Measurements from ENCODE around the genes LZTFL1 and CCR1.

GRCh38 chr3:44346479-44347438 is 8.2 kb downstream of the TCAIM start:
- RRBS, 2 experiments, result no CpG with 5 or more reads among the region's 14 CpGs

- RRBS, 2 experiments, result no CpG with 5 or more reads among the region's 14 CpGs
Measured at GRCh38 chr3:44445496-44446664, 31.6 kb downstream of the ZNF445 start.

- RRBS, 2 experiments, result no CpG with 5 or more reads among the region's 5 CpGs
Measured at GRCh38 chr3:44446759-44447036, 30.8 kb downstream of the ZNF445 start.

DNA sequence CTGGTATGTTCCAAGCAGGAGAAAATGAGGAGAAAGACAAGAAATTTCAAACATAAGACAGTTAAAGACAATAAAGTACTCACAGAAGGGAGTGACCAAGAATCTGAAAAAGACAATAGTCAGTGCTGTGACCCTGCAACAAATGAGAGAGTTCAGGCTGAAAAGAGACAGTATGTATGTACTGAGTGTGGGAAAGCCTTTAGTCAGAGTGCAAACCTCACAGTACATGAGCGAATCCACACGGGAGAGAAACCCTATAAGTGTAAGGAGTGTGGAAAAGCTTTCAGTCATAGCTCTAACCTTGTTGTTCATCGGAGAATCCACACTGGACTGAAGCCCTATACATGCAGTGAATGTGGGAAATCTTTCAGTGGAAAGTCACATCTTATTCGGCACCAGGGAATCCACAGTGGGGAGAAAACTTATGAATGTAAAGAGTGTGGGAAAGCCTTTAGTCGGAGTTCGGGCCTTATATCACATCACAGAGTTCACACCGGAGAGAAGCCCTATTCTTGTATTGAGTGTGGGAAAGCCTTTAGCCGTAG is 9.5 kb downstream of the ZNF660 start:
- RRBS, 2 experiments, result no CpG with 5 or more reads among the region's 8 CpGs

GRCh38 chr3:44650665-44651281 is 2.2 kb downstream of the ZNF35 start:
- RRBS, 2 experiments, result no CpG with 5 or more reads among the region's 6 CpGs

DNA sequence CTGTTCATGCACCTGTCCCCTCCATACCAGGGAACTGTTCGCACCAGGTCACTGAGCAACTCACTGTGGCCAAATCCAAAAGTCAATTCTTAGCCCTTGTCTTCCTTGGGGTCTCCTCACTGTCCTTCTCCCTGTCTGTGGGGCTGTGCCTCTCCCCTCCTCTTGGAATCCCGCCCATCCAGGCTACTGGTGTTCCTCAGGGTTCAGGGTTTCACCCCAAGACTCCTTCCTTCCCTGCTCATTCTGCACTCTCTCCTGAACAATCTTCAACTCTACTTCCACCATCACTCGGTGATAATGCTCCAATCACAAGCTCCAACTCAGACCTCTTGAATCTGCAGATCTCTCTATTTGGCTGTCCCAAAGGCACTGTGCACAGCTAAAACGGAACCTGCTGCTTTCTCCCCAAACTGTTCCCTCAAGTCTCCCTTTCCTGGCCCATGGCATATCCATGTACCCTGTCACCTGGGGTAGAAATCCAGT is 24.2 kb downstream of the ZDHHC3 start:
- RRBS, 2 experiments, result no CpG with 5 or more reads among the region's 4 CpGs

DNA sequence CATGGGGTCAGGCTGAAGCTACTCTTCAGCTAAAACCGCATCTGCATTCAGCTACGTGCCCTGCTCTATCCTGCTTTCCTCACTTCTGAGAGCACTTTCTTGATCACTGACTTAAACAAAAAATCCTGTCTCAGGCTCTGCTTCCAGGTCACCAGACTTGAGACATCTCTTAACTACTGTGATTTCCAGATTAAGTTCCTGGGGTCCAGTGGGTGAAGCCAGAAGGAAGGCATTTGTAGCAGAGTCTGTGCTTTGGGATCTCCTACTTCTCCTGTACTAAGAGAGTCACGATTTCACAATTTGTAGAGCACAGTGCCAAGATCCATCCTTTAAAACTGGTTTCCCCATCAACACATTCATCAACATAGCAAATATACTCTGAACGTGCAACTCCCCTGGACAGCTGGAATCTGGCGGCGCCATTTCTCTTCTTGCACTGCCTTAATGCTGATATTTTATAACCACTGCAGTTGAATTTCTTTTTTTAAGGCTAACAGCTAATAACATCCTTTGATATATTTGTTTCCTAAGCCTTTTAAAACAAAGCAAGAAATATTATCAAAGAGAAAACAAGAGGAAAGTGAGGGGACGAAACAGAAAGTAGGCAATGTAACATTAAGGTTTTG is 33.2 kb downstream of the CDCP1 start:
- RRBS, 2 experiments, result no CpG with 5 or more reads among the region's 7 CpGs

DNA sequence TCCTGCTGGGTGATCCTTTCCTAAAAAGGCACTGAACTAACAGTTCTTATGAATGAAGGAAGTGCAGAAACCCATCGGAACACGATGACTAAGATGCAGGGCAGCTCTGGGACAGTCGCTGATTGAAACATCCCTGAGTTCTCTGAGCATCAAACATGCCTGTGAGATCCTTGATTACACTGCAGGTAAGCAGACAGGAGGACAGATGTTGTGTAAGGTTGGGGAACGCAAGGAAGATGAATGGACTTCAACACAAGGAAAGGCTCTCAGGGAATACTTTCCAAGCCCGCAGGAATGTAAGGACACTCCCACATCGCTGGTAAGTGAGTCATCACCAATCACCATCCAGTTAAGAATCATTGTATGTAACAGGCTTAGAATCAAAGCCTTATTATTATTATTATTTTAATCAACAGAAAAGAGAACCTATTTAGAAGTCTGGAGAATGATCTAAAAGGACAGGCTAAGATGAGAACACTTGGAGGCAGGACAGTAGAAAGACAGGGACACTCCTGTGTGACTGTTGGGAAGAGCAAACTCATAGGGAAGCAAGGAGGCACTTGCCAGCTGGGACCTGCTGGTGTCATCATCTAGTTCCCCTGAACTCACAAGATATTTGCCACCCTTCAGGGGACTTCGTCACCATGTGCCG is 26.1 kb downstream of the TMEM158 start:
- RRBS, 2 experiments, result no CpG with 5 or more reads among the region's 8 CpGs

DNA sequence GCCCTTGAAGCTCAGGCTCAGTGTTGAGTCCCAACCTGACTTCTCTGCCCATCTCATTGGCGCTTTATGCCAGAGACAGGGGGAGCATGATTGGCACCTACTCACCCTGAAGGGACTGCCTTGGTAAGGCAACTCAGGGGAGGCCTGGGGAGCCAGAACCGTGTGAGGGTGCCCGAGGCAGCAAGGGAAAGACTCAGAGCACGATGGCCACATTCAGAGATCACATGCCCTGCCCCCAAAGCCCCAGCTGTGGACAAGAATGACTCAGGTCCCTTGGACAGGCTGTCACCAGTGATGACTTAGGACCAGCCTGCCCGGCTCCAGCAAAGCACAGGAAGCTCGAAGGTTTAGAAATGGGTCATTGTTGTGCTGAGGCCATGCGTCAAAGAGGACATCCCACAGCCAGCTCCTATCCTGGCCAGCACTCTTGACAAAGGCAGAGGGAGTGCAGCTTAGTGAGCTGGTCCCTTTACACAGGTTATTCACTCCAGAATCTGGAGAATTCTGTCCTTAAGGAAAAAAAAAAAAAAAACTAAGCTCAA is 49.0 kb upstream of the LIMD1 start:
- RRBS, 2 experiments, result no CpG with 5 or more reads among the region's 7 CpGs

- RRBS, 2 experiments, result no CpG with 5 or more reads among the region's 13 CpGs
Measured at GRCh38 chr3:45546993-45547719, 47.4 kb upstream of the LIMD1 start.

GRCh38 chr3:45593610-45593860 is 1.0 kb upstream of the LIMD1 start:
- RRBS, 2 experiments, result no CpG with 5 or more reads among the region's 23 CpGs

DNA sequence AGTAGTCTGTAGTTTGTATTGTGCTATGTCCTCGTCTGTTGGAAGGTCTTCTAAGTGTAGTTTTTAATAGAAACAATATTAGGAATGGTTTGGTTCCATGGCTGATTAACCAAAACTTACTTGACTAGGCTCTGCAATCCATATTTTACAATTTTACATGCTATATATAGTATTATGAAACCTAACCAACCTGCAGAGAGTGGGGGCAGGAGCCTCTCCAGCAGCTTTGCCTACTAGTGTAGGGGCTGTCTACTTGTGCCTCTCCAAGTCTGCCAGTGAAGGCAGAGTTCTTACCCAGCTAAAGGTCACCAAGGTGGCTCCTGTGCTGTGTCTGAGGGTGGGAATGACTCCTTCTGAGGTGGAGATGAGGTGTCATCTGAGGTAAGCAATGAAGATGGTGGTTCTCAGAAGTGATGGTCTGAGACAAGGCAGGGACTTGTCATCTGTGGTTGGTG is 47.4 kb downstream of the SACM1L start:
- RRBS, 2 experiments, result no CpG with 5 or more reads among the region's 1 CpG

GRCh38 chr3:45841310-45842436 is at the start of gene LZTFL1:
Gene LZTFL1, minus strand, starts transcription at chr3:45842119.
- RRBS, 2 experiments, result 1 to 3% methylated on average over 6 to 8 of the region's 63 CpGs

- RRBS, 2 experiments, result no CpG with 5 or more reads among the region's 8 CpGs
Measured at GRCh38 chr3:45975324-45976153, 20.1 kb downstream of the FYCO1 start.

GRCh38 chr3:46006503-46007186 is 11.0 kb upstream of the FYCO1 start:
- RRBS, 2 experiments, result no CpG with 5 or more reads among the region's 3 CpGs

DNA sequence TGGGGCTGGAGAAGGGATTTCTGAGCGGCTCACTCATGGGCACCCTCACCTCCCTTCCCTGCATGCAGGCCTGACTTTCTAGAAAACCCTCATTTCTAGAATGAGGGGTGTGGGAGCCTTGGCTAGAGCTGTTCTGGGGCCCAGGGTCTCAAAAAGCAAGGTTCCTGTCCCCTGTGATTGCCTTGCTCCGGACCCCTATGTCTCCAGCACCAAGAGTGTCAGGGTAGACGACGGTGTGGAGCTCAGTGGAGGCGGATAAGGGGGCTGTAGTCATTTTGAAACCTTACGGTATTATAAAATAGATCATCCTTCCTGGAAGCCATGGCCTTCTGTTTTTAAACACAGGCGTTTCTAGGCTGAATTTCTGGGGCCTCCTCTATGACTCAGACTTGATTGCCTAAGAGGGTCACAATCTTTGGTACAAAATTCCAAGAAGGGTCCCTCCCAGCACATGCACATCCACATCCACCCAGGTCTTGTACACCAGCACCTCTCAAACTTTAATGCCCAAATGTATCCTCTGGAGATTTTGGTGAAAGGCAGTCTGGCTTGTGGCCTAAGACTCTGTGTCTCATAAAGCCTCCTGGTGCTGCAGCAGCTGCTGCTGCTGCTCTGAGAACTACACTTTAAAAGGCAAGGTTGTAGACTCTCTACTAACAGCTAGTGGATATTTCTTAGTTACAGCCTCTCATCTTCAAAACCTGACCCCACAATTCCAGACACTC is 70.5 kb upstream of the XCR1 start:
- RRBS, 2 experiments, result no CpG with 5 or more reads among the region's 7 CpGs

- RRBS, 2 experiments, result no CpG with 5 or more reads among the region's 5 CpGs
Measured at GRCh38 chr3:46208176-46208878, at the start of gene CCR1. Gene CCR1, minus strand, starts transcription at chr3:46208313.

GRCh38 chr3:46406199-46406920 is 699 bp upstream of the CCRL2 start:
- RRBS, 2 experiments, result no CpG with 5 or more reads among the region's 10 CpGs

DNA sequence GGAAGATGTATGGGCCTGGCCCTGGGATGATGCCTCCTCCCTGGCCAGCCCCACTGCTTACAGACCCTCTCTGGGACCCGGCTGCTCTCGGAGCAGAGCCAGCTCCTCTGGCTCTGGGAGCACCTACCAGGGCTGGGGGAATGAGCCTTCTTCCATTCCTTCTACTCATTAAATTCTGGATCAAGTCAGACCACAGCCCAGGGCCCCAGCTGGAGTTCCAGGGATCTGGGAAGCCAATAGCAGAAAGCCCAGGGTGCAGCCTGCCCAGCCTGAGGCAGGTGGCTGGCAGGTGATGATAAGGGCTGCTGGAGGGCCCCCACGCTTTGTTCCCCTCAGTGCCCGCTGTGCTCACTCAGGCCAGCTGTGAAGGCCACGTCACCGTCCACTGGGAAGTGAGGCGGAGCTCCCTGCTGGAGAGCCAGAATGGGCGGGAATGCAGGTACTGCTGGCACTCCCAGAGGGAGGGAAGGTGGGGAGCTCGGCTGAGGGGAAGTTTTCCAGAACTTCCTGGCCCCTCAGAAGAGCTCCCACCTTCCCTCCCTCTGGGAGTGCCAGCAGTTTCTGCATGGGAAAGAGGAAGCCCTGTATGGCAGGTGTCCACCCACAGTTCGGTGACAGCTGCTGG is 12.8 kb upstream of the RTP3 start:
- RRBS, 2 experiments, result no CpG with 5 or more reads among the region's 10 CpGs

GRCh38 chr3:46559138-46559710 is 6.9 kb downstream of the LRRC2 start:
- RRBS, 2 experiments, result no CpG with 5 or more reads among the region's 4 CpGs

All from NT2/D1 (cell line).